Mesenchymal stem cell of Wharton's jelly (primary cell): ENCODE results near the genes FOXN1, SDF2 and SEZ6.

- CAGE, long polyA plus RNA, result no peak
Observed at GRCh38 chr17:28344341-28344901, 8.9 kb downstream of the TNFAIP1 start.

- CAGE, long polyA plus RNA, result no peak
Observed at GRCh38 chr17:28346036-28346440, 10.5 kb downstream of the TNFAIP1 start.

DNA sequence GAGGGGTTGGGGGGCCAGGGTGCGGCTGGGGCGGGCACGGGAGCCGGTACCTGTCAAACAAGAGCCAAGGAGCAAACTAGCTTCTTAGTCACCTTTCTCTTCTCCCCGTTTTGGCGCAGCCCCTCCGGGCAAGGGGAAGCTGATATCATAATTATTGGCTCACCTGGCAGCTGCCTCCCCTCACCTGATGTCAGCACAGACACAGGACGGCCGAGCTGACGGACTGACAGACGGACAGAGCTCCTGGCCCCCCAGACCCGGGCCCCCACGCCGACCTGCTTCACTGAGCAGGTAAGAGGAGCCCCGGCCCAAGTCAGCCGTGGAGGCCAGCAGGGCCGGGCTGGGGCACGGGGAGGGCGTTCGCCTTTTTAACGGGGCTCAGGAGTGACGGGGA is at the start of gene FOXN1:
TSS of gene FOXN1 (plus strand) at position 196 of the 394 bp plus-strand sequence.
- CAGE, long polyA plus RNA, result no peak

GRCh38 chr17:28549623-28550518 is 2.6 kb downstream of the UNC119 start:
- CAGE, long polyA plus RNA, result no peak

DNA sequence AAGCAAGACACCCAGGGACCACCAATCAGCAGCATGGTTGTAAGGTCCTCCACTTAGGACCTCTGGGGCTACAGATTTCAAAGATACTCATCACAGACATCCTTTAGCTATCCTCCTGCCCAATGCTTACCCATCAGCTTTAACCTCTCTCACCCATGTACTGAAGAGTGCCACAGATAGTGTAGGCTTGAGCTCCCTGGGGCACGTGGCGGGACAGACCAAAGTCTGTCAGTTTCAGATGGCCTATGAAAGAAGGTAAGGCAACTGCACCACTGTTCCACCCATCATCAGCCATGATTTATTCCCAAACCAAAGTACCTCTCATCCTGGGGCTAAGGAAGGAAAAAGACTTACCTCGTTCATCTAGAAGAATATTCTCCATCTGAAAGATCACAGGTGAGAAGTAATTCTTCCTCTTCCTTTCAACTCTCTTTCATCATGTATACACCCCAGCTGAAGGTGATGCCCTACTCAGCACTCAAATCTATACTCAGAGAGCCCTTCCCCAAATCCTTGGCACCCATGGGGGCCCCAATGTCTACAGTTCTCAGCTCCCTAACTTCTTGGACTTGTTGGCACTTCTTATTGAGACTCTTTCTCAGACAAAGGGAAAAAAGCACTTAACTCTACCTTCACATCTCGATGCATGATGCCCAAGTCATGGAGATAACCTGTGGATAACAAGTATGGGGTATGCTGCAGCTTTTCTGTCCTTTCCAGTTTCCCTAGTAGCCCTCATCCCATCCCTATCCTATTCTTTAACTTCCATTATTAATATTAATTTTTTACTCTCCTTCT is 2.4 kb downstream of the RSKR start:
- CAGE, long polyA plus RNA, result no peak

DNA sequence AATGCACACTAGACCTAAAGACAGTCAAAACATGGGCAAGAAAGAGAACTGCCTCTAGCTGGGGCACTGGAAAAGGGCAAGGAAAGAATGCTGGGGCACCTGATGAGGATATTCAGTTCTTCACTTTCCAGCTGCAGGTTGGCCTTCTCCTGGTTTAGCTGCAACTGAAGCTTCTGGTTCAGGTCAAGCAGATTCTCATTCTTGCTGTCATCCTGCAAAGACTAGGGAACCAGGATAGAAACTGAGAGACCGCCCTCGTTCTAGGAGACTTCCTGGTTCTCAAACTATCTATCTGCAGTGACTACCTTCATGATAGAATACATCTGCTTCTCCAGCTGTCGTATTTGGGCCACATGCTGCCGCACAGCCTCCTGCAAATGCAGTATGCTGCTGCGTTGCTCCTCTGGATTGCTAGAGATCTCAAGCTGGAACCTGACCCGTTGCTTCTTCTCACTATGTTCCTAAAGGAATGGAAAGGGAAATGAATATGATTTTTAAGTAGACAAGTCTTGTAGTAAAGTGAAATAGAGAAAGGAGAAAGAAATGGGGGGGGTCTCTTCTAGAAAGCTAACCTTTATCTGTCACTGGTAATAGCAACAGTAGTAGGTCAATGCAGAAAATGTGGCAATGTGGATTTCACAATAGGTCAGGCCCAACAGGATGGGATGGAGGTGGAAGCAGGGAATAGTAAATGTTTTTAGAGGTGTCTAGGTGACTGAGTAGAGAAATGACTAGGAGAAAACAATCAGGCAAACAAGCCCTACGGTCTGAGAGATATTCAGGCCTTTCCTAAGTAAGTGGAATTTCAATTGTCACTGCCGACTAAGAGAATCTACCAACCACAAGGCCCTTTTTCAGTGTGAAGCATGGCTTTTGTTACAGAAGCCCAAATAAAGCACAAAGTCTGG is 5.8 kb upstream of the RSKR start:
- CAGE, long polyA plus RNA, result no peak

DNA sequence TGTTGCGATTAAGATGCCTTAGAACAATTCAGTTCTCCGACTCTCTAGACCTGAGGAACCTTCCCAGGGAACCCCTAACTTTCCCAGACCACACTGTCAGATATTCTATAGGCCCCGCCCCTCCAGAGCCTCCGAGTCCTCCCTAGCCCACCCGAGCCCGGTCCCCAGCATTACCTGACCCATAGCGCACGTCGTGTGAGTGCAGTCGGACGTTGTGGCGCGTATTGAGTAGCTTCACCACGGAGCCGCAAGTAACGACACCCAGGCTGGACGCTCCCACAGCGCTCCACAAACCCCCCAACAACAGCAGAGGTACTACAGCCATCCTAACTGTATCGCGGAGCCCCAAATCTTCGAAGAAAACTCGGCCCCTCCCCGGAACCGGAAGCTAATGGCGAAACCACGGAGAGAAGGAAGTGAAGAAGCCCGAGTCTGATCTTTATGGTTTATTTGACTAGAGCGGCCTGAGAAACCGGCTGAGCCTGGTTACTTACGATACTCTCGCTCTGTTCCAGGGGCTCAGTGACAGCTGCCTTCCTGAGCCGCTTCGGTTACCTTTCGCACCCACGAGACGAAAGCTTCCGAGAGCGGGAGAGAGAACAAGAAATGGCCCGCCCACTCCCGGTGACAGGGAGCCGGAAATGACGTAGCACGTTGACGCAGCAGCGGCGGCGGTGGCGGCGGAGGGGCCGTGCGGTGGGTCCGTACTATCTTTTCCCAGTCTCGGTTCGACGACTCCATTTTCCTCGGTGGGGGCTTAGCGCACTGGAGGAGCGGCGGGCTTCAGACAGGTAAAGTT is at the start of gene SDF2:
TSS of gene SDF2 (minus strand) at position 355 of the 799 bp plus-strand sequence.
- CAGE, long polyA plus RNA, result start-site peak on the minus strand centred at position 356 of the sequence, 8 bp wide, 102 and 36 reads in 2 replicates; start-site peak on the minus strand centred at position 596 of the sequence, 68 bp wide, 370 and 131 reads in 2 replicates

GRCh38 chr17:28676177-28676560 is 14.2 kb downstream of the SUPT6H start:
- CAGE, long polyA plus RNA, result no peak

- CAGE, long polyA plus RNA, result no peak
Observed at GRCh38 chr17:28684134-28685118, 22.4 kb downstream of the SUPT6H start.

- CAGE, long polyA plus RNA, result no peak
Observed at GRCh38 chr17:28727832-28728531, 606 bp upstream of the NEK8 start.

GRCh38 chr17:28738447-28739169 is 5.2 kb upstream of the TRAF4 start:
- CAGE, long polyA plus RNA, result no peak

DNA sequence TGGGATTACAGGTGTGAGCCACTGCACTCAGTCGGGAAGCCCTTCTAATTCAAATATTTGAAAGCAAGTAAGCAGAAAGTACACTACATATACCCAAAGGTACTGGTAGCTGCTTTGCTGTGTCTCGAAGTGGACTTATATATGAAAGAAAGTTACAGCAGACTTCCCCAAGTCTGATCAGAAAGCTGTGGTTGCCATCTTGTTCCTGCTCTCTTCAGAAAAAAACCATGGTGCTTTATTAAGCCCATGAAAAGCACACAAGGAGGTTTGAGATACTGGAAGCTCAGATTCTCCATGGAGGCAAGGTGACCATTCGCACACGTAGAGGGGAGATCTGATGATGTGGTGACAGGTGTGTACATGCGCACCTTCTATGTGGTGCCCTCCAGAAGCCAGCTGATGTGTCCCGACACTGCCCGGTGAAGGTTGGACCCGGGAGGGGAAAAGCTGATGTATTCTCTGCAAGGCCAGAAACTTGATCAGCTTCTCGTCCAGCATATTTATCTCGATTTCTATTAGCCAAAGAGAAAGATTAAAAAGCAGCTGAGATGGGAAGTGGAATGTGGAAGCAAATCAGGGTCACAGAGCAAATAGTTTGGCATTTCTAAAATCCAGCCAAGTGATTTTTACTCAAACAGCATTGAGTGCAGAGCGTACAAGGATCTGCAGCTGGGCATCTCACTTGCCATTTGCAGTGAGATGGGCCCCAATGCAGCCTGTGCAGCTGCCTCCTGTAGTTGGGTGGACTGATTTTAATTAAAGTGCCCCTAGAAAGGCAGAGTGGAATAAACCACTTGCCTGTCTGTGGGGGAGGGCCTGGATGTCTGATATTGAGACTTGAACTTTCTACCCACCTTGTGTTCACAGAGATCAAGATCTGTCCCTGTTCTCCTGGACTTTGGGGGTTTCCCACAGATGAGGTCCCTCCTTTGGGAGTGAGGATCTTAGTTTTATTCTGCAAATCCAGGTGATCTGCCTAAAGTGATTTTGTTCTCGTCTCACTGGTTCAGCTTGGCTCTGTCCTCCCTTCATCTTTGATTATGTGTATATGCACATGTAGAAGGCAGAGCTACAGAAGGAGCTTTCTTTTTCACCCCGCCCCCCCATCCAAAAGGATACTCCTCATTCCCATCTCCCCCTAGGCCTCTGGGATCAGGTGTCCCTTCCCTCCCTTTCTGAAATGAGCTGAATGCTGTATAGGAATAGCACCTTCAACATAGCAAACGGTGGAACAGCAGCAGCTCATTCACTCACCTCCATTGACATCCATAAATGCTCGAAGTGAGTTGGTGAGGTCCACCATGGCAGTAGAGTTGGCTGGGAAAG is 7.4 kb upstream of the DHRS13 start:
- CAGE, long polyA plus RNA, result no peak

GRCh38 chr17:28948620-28949642 is 2.4 kb downstream of the PHF12 start:
- CAGE, long polyA plus RNA, result no peak

DNA sequence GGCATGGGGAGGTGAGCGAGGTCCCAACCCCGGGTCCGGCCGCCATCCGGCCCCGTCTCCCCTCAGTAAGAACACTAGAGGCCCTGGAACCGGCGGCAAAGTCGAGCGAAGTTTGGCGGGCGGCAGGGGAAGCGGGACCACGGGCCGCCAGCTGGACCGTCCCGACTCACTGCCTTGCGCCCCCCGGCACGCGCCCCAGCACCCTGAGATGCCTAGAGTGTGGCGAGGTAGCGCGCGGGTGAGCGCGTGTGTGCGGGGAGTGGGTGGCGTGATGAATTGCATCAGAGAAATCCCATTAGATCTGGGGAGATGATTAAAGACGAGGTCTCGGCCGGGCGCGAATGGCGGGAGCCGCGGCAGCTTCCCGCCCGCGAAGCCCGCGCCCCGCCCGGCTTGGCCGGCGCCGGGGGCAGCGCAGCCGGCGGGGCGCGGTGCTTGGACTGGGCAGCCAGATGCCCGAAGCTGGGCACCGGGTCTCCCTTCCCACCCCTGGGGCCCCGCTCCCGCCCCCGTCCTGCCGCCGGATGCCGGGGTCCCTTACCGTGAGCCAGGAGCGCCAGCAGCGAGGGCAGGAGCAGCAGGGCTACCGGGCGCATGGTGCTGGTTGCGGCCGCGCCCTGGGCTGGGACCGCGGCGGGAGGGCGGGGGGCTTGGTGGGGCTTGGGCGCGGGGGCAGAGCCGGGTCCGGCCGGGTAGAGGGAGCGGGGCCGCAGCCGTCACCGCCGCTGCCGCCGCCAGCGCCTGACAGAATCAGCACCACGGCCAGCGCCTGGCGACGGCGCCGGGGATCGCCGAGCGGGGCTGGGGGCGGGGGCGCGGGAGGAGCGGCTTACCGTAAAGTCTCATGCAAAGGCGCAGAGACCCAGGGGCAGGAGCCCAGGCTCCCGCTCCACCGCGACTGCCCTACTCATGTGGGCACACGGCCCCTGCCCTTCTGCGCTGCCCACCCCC is at the start of gene SEZ6:
TSS of gene SEZ6 (minus strand) at position 760 of the 951 bp plus-strand sequence.
- CAGE, long polyA plus RNA, result no peak

- CAGE, long polyA plus RNA, result no peak
Observed at GRCh38 chr17:29040063-29040486, 2.9 kb upstream of the PIPOX start.

GRCh38 chr17:29139013-29139776 is 41.0 kb downstream of the MYO18A start:
- CAGE, long polyA plus RNA, result no peak

DNA sequence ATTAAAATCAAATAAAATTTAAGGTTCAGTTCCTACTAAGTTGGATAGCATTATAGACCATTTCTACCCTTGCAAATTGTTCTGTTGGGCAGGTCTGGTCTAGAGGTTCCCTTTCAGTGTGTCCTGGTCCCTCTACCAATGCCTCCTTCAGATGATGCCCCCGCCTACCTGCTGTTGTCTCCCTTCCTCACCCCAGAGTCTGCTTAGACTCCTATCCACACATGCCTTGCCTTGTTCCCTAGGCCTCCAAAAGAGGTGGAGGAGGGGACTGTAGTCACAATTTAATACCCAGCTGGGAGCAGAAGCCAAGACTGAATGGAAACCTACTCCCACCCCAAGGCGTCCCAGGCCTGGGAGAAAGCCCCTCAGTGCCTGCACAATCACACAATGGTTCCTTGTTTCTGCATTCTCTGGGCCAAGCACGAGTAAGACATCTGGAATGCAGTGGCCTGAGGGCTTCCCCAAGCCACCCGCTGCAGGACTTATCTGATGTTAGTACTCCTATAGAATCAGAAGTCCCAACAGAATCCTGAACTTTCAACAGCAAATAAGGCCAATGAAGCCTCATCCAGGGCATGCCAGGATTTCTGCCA is 28.8 kb downstream of the MYO18A start:
- CAGE, long polyA plus RNA, result no peak

GRCh38 chr17:29212533-29213279 is 32.5 kb upstream of the MYO18A start:
- CAGE, long polyA plus RNA, result no peak

GRCh38 chr17:29240801-29241678 is 5.6 kb upstream of the CRYBA1 start:
- CAGE, long polyA plus RNA, result no peak

DNA sequence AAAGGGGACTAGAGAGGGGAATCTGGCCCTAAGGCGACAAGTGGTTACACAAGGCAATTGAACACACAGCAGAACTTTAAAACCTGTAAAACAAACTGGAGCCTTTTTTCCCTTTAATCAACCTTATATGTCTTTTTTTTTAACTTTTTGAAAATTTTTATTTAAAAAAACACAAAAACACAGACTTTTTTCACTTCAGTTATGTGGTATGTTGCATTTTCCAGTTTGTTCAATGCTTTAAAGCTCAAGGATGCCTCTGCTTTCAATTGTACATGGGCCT is 15.5 kb downstream of the CRYBA1 start:
- CAGE, long polyA plus RNA, result no peak